Measurements from ENCODE around the genes CD99L2, GPR50 and ATP2B3.

GRCh38 chrX:149545143-149546035, 4.3 kb downstream of the HSFX3 start:
- PRO-cap, 4 experiments, result no peak in any of the 4 experiments
- RAMPAGE, long total RNA, 2 experiments, result no peak in any of the 2 experiments
- RRBS, result no CpG with 5 or more reads among the region's 33 CpGs

- PRO-cap, 4 experiments, result no peak in any of the 4 experiments
- RAMPAGE, long total RNA, 2 experiments, result no peak in any of the 2 experiments
- RRBS, result no CpG with 5 or more reads among the region's 4 CpGs
These were observed 4.0 kb downstream of the TMEM185A start for GRCh38 chrX:149627466-149628052.

DNA sequence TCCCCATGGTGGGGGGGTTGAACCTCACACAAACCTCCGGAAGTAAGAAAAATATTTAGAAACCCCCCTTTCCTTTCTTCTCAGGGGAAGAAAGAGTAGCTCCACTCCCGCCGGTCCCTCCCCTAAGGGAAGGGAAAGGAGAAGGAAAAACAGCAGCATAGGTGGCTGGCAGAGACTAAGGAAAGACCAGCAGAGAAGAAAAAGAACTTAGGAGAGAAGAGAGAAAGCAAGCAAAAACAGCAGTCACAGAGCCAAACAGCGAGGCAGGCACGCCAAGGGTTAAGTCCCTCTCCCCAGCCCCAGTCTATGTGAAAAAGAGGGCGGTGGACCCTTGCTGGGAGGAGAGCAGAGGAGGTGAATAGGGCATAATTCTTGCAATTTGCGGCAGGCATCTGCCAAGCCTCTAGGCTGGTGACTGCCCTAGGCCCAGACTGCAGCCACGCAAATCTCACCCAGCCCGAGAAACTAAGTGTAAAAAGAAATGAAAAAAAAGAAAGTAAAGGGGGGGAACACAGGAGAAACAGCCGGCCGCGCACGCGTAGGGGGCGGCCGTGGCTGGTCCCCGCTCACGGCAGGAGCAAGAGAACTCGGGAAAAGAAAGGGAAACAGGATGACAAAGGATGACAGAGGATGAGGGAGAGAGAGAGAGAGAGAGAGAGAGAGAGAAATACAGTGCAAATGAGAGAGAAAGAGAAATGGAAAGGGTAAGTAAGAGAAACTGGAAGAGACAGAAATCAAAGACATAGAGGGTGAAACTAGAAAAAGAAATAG, 48.6 kb downstream of the MAGEA9 start:
- PRO-cap, 4 experiments, result peak in 2 of 4 experiments; most common plus-strand start position 125 of the sequence (in 1); most common minus-strand start position 134 of the sequence (in 1)
- RAMPAGE, long total RNA, 2 experiments, result no peak in any of the 2 experiments
- RRBS, result no CpG with 5 or more reads among the region's 19 CpGs

DNA sequence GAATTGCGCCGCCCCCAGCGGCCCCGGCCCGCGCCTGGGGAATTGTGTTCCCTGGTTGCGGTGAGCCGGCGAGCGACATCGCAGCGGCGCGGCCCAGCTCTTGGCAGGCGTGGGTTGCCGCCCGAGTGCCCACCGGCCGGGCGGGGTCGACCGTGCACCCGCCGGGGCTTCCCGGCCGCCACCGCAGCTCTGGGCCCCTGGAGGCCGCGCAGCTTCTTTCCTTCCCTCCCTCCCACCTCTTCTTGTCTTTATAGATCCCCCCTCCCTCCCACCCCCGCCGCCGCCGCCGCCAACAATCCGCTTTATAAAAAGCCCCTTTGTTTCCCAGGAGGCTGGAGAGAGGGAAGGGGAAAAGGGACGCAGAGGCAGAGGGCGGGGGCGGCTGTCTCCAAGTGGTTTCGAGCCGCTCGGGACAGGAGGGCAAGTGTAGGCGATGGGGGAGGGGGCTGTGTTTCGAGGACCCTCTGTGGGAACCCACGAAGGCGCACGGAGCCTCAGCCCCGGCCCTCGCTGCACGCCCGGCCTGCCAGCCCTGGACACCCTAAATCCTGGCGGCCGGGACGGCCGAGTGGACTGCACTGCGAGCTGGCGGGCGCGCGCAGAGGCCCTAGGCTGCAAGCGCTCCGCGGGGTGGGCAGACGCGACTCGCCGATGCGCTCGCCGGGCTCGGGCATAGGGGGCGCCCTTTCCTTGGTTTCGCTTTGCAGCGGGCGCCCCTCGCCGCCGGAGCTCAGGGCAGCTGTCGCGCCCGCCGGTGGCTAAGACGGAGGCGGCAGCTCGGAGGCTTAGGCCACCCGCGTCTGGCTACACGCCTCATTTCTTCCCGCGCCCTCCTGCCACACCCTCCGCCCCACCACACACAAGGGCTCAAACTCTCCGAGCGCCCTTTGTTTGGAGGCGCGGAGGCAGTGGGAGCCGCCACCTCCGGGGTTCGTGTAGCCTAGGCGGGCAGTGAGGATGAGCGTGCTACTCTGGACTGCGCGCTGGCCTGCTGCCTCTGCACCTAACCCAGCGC, 2.0 kb downstream of the MAMLD1 start:
- PRO-cap, 4 experiments, result peak in 4 of 4 experiments; most common plus-strand start position 761 of the sequence (in 4); most common minus-strand start position 191 of the sequence (in 4)
- RAMPAGE, long total RNA, 2 experiments, result no peak in any of the 2 experiments
- RRBS, result 15% methylated on average over 36 of the region's 102 CpGs

GRCh38 chrX:150470521-150471240, 97.7 kb upstream of the MTM1 start:
- PRO-cap, 4 experiments, result no peak in any of the 4 experiments
- RAMPAGE, long total RNA, 2 experiments, result start-site peak on the plus strand in 1 of 2 experiments, at chrX:150470869-150471353 at its widest, 9 reads per replicate
- RRBS, result no CpG with 5 or more reads among the region's 14 CpGs

DNA sequence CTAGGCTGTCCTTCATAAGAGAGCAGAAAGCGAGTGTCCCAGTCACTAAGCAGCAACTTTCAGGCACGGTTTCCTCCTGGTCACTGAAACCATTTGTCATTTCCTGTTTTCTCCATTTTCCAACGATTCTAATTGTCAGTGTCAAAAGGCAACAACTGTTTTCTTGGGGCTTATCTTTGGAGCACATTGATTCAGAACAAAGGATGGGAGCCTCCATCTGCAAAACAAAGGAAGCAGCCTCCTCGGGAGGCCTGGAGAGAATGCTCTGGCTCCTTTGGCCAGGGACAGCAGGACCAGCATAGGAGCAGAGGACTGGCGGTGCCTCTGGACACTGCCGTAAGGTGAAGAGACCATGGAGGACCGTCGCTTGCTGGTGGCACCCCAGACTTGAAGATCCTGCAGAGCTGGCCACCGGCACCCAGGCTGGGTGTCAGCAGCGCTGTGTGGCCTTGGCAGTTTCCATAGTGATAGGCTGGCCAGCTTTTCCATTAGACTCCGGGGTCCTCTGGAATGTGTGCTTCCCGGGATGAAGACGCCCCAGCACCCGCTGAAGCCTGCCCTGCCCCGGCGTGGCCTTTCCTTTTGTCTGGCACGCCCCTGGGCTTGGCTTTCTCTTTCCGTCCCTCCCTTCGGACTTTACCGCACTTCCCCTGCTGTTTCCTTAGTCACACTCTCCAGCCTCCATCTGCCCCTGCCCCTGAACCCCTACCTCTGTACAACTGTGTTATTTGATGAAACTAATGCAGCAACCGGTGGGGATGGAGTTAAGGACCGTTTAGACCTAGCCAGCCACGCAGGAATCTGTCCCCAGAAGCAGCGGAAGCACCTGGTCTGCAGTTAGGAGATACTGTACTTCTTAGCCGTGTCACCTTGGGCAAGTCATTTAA, 61.0 kb upstream of the MTM1 start:
- PRO-cap, 4 experiments, result peak in 1 of 4 experiments; most common plus-strand start position 644 of the sequence (in 1); most common minus-strand start position 549 of the sequence (in 1)
- RAMPAGE, long total RNA, 2 experiments, result no peak in any of the 2 experiments
- RRBS, result 45% methylated on average over 7 of the region's 25 CpGs

GRCh38 chrX:150566544-150567308, 1.7 kb upstream of the MTM1 start:
- PRO-cap, 4 experiments, result no peak in any of the 4 experiments
- RAMPAGE, long total RNA, 2 experiments, result no peak in any of the 2 experiments
- RRBS, result no CpG with 5 or more reads among the region's 4 CpGs

DNA sequence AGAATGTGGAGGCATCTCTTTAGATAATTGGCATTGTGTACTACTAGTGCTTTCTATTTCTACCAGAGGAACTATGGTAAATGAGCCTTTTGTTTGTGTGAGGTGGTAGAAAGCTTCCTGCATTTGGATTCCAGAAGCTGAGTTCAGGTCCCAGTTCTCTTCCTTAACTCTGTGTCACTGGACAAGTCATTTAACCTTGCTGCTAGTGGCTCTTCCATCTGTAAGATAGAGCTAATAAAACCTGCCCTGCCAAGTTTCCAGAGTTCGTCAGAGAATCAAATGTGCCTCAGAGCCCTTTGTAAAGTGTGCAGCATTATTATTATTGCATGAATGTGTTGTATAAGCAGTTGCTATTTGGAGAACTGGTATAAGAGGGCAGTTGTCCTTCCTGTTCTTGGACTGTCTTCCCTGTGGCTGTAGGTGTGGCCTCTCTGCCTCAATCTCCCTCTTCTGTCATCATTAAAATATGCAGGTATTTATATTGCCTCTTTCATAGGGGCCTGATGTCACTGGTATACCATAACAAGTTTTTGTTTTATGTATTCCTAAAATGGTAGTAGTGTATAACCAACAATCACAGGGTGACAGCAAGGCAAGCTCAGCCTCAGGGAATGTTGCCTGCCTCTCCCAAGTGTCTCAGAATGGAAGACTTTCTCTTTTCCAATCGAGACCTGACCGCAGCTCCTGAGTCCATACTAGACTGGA, 3.7 kb downstream of the MTM1 start:
- PRO-cap, 4 experiments, result no peak in any of the 4 experiments
- RAMPAGE, long total RNA, 2 experiments, result no peak in any of the 2 experiments
- RRBS, result no CpG with 5 or more reads among the region's 3 CpGs

- PRO-cap, 4 experiments, result peak in 4 of 4 experiments; most common plus-strand start chrX:150898901 (in 2); most common minus-strand start chrX:150898785 (in 3)
- RAMPAGE, long total RNA, 2 experiments, result start-site peak on the minus strand in 1 of 2 experiments, at chrX:150898617-150898671 at its widest, 707 reads per replicate
- RRBS, result 19% methylated on average over 39 of the region's 102 CpGs
These were observed at the start of gene CD99L2 for GRCh38 chrX:150898116-150899140. Gene CD99L2 (minus strand): TSS chrX:150898668.

DNA sequence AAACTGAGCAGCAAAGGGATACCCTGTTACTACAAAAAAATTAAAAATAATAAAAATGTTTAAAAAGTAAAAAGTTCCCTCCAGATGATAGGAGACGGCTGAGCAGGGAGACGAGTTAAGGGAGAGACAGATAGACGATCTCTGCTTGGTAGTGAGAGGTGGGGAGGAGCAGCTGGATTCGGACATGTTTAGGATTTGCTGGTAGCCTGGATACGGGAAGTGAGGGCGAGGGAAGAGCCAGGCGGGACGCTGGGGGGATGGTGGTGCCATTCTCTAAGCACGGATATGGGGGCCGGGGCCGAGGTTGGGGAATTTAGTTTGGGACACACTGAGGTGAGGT, 17.1 kb upstream of the HMGB3 start:
- PRO-cap, 4 experiments, result no peak in any of the 4 experiments
- RAMPAGE, long total RNA, 2 experiments, result no peak in any of the 2 experiments
- RRBS, result 83% methylated on average over 2 of the region's 11 CpGs

GRCh38 chrX:151176183-151176859, at the start of gene GPR50:
Gene GPR50 (plus strand): TSS chrX:151176584.
- PRO-cap, 4 experiments, result no peak in any of the 4 experiments
- RAMPAGE, long total RNA, 2 experiments, result no peak in any of the 2 experiments
- RRBS, result 74% methylated on average over 4 of the region's 16 CpGs

- PRO-cap, 4 experiments, result no peak in any of the 4 experiments
- RAMPAGE, long total RNA, 2 experiments, result no peak in any of the 2 experiments
- RRBS, result no CpG with 5 or more reads among the region's 3 CpGs
These were observed 4.1 kb upstream of the FATE1 start for GRCh38 chrX:151711703-151712239.

DNA sequence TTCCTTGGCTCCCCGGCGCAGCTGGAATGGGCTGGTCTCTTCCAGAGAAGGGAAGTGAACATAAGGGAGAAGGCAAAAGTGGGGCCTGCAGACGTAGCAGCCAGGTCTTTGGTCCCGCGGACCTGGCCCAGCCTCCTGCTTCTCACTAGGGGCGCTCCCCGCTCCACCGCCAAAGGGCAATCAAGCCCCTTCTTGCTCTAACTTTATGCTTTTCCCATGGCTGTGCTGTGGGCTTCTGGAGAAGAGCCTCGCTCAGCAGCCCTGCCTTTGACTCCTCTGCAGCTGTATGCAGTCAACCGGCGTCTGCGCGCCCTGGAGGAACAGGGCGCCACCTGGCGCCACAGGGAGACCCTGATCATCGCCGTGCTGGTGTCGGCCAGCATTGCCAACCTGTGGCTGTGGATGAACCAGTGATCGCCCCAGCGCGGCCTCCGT, 6.5 kb downstream of the FATE1 start:
- PRO-cap, 4 experiments, result no peak in any of the 4 experiments
- RAMPAGE, long total RNA, 2 experiments, result no peak in any of the 2 experiments
- RRBS, result no CpG with 5 or more reads among the region's 22 CpGs

GRCh38 chrX:151983504-151983901, 9.0 kb upstream of the GABRE start:
- PRO-cap, 4 experiments, result peak in 2 of 4 experiments; most common plus-strand start chrX:151983636 (in 2)
- RAMPAGE, long total RNA, 2 experiments, result no peak in any of the 2 experiments
- RRBS, result no CpG with 5 or more reads among the region's 1 CpG

GRCh38 chrX:151984214-151985286, 10.1 kb upstream of the GABRE start:
- PRO-cap, 4 experiments, result no peak in any of the 4 experiments
- RAMPAGE, long total RNA, 2 experiments, result no peak in any of the 2 experiments
- RRBS, result no CpG with 5 or more reads among the region's 10 CpGs

GRCh38 chrX:152736909-152737488, 3.4 kb downstream of the MAGEA12 start:
- PRO-cap, 4 experiments, result no peak in any of the 4 experiments
- RAMPAGE, long total RNA, 2 experiments, result no peak in any of the 2 experiments
- RRBS, result no CpG with 5 or more reads among the region's 7 CpGs

DNA sequence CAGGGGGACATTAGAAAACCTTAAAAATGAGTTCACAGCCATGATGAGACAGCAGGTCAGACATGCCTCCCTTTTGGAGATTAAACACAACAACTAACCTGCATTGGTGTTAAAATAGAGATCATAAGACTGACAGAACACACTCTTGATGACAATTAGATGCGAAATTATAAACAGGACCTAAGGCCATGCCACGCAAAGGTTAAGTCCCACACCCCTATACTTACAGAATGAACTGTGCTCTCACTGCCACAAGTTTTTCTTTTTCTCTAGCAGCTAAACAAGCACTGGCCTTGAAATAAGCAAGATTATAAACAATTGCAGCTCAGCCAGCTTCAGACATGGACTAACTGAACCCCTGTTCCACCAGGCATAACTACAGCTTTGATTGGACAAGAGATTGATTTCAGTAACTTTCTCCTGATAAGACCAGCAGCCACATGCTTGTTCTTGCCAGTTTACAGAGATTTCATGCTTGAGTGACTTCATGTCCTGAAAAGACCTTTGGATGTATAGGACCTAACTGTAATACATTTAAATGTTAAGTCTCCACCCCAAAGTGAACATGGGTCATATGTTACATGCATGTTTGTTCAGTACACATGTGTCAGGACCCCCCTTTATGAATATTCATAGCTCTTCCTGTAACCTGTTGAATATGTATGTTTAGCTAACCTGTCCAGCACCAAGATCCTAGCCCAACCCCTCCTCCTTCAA, 27.8 kb downstream of the ZNF275 start:
- PRO-cap, 4 experiments, result no peak in any of the 4 experiments
- RAMPAGE, long total RNA, 2 experiments, result no peak in any of the 2 experiments
- RRBS, result no CpG with 5 or more reads among the region's 2 CpGs

- PRO-cap, 4 experiments, result no peak in any of the 4 experiments
- RAMPAGE, long total RNA, 2 experiments, result no peak in any of the 2 experiments
- RRBS, result no CpG with 5 or more reads among the region's 14 CpGs
These were observed 19.2 kb downstream of the PNMA6E start for GRCh38 chrX:153381630-153382641.

DNA sequence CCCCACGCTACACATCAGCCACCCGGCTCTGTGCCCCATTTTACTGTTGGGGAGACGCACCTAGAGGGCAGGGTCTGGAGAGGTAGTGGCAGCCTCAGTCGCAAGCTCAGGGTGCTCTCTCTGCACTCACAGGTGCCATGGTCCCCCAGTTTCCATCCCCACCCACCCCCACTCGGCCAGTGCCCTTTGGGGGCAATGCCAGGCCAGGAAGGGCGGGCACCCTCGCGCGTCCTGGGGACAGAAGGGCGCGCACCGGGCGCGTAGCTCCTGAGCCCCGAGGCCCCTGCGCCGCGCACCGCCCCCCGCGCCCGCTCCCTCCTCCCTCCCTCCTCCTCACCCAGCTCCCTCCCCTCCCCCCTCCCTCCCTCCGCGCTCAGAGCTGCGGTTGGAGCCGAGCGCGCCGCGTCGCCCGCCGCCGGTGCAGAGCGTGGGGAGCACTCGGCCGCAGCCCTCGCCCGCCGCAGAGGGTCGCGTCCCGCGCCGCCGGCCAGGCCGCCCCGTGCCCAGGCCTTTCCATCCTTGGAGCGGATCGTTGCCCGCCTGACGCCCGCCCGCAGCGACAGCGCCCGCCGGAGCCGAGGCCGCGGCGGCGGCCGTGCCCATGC, at the start of gene ATP2B3:
TSS of gene ATP2B3 (plus strand) at position 376 of the 605 bp plus-strand sequence.
- PRO-cap, 4 experiments, result no peak in any of the 4 experiments
- RAMPAGE, long total RNA, 2 experiments, result no peak in any of the 2 experiments
- RRBS, result 10% methylated on average over 17 of the region's 64 CpGs

DNA sequence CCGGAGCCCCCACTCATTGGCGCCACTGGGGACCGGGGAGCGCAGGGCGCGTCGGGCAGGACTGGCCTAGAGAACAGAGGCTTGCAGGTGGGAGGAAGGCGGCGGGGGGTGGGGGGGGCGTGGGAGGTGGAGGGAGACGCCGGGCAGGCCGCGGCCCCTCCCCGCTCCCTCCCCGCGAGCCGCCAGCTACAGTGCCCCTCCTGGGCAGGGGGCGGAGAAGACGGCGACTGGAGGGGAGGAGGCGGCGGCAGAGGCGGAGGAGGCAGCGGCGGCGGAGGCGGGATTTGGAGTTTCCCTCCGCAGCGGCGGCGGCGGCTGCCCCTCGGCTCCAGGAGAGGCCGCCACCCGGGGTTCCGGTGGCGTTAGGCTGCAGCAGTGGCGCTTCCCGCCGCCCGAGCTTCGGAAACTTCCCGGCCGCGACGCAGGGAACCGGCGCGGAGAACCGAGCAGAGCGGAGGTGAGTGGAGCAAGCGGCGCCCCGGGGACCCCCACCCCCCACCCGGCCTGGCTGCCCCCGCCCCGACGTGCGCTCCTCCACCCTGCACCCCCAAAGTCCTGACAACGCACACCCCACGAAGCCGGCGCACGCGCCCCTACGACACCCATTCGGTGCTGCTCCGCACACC, 4.7 kb upstream of the DUSP9 start:
- PRO-cap, 4 experiments, result no peak in any of the 4 experiments
- RAMPAGE, long total RNA, 2 experiments, result no peak in any of the 2 experiments
- RRBS, result 21% methylated on average over 37 of the region's 69 CpGs

All from uterus (tissue), 7 donors.